Cardiac muscle cell (in vitro differentiated cells and primary cell): Measurements from ENCODE around the gene AADAC.

- RAMPAGE, long total RNA = no peak
- RRBS = no CpG with 5 or more reads among the region's 2 CpGs
Observed at GRCh38 chr3:150375900-150376687, 32.0 kb upstream of the TSC22D2 start.

DNA sequence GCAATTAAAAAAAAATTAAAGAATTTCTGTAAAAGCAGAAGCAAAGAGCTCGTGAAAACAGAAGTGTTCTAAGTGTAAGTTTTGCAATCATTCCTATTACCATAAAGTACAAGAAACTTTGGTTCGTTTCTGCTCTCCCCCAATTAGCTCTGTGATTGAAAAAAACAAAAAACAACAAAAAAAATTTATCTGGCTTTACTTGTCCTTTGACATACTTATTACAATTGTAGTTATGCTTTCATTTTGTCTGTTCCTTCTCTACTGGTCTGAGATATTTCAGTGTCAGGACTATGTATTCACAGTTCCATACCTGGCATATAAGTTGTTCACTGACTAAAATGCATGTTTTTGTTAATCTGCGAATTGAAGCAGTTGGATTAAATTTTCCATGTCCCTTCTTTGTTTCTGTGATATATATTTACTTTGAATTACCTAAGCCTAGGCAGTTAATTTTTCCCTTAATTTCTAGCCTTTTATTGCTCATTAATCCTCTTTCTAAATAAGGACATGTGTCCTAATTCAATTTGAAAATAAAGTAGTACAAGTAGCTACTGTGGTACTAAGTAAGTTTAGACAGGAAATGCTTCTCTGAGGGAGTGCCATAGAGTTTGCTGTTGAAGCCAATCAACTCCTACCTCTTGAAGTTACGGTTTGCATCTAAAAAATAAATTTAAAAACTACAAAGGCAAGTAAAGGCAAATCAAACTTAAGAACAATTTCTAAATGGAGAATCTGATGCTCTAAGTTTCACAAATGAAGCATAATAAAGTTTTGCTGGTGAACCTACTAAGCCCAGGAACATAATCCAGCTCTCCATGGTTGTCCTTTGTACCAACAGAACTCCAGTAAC lies 5.0 kb downstream of the SERP1 start:
- RAMPAGE, long total RNA = no peak
- RRBS = no CpG with 5 or more reads among the region's 4 CpGs

DNA sequence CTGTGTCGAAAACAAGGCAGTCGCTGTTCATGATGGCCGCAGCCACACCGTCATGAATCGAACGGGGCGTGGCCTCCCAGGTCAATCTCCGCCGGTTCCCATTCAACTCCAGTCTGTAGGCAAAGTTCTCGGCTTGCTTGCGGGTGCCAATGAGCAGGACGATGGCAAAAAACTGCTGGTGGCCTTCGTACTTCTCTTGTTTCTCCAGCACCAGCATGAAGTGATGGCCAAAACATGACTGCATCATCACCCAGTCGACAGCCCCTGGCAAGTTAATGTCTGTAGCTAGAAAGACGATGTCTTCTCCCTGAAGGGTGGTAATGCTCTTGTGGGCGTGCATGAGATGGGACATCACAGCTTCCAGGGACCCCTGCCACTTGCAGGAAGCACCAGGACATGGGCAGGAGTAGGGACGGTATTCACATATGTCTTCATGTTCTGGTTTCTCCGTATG lies 20.7 kb downstream of the SIAH2 start:
- RAMPAGE, long total RNA = no peak
- RRBS = no CpG with 5 or more reads among the region's 18 CpGs

DNA sequence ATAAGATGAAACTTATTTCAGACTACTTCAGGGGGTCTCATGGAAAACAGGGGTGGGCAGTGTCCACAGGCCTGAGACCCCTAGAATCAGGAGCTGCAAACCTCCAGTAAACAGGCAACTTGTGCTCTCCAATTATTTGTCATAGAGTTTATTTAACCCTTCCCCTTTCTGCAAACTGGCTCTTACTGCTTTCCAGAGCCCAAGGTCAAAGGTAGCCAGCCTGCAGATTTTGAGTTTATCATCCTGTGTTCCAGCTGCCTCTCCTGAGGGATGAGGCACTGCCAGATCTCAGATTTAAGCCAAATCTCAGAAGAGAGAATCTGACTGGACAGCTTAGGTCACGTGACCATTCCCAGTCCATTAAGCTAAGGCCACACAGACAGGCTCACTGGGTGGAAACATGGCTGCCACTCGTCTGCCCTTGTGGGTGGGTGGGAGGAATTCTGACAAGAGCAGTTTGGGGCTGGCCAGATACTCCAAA lies 8.6 kb upstream of the SIAH2 start:
- RAMPAGE, long total RNA = no peak
- RRBS = no CpG with 5 or more reads among the region's 2 CpGs

DNA sequence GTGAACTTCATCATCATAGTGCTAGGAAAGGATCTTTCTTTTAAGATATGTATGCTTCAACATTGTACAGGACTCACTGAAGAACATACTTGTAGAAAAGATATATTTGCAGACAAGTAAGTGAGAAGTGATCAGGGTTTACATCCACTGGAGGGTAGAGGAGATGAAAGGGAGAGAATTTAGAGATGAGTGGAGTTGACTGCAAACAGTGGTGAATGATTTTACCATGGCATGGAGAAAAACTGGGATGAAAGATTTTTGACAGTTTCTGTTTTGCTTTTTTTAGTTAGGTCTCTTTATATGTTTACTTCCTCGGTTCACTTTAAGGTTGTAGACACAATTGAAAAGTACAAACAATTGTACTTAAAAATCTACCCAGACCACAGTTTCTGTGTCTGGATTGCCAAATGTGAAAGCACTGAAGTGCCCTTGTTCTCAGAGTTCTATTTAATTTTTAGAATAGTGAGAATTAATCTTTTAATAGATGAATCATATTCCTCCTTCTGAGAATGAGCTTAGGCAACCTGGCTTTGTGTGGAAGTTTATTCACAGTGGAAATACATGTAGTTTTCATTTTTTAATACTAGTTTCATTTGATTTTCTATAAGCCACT lies 1.6 kb upstream of the GPR171 start:
- RAMPAGE, long total RNA = no peak
- RRBS = no CpG with 5 or more reads among the region's 1 CpG

- RAMPAGE, long total RNA = no peak
- RRBS = no CpG with 5 or more reads among the region's 3 CpGs
Observed at GRCh38 chr3:151226244-151226560, 23.2 kb upstream of the GPR171 start.

DNA sequence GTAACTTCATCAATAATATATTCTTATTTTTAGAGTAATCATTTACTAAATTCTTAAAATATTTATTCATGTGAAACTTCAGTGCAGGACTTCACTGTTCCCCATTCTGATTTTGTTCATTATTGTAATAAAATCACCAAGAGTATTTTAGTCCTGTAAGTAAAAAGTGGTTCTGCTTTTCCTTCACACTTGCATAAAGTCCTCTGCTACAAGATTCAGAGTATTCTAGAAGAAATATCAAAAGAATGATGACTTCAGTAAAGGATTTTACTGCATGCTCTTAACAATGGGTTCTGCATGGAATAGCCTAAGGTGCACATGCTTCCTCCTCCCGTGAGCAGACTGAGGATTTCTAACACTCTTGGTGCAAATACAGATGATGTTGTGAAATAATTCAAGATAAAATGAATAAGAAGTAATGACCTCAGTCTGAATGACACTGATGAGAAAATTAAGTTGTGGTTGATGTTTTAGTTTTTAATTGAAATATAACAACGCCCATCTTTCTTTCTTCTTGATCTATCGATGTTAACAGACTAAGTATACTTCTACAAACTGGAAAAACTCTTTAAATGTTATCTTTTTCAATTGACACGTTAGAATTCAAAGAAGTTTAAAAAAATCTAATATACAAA lies 75.0 kb upstream of the AADACL2 start:
- RAMPAGE, long total RNA = no peak
- RRBS = no CpG with 5 or more reads among the region's 4 CpGs

GRCh38 chr3:151813586-151814408 lies at the start of gene AADAC:
Gene AADAC (plus strand): TSS chr3:151814116.
- RAMPAGE, long total RNA = no peak
- RRBS = no CpG with 5 or more reads among the region's 9 CpGs

GRCh38 chr3:152192034-152192523 lies 76.7 kb upstream of the MBNL1 start:
- RAMPAGE, long total RNA = no peak
- RRBS = no CpG with 5 or more reads among the region's 4 CpGs

- RAMPAGE, long total RNA = no peak
- RRBS = no CpG with 5 or more reads among the region's 3 CpGs
Observed at GRCh38 chr3:152244045-152244483, 24.7 kb upstream of the MBNL1 start.

- RAMPAGE, long total RNA = no peak
- RRBS = no CpG with 5 or more reads among the region's 10 CpGs
Observed at GRCh38 chr3:152256822-152258112, 11.5 kb upstream of the MBNL1 start.

- RAMPAGE, long total RNA = no peak
- RRBS = no CpG with 5 or more reads among the region's 5 CpGs
Observed at GRCh38 chr3:152268283-152268486, 544 bp upstream of the MBNL1 start.

DNA sequence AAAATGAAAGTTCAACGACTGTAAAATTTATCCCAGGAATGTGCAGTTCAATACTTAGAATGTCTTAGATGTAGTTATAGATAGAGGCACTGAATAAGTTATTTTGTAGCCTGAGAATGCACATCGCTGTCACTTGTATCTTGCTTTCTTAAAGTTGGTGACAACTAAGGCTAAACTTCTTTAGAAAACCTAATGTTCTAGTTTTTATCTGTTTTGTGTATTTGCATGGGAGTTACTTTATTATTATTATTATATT lies 1.8 kb downstream of the MBNL1 start:
- RAMPAGE, long total RNA = no peak
- RRBS = no CpG with 5 or more reads among the region's 2 CpGs

DNA sequence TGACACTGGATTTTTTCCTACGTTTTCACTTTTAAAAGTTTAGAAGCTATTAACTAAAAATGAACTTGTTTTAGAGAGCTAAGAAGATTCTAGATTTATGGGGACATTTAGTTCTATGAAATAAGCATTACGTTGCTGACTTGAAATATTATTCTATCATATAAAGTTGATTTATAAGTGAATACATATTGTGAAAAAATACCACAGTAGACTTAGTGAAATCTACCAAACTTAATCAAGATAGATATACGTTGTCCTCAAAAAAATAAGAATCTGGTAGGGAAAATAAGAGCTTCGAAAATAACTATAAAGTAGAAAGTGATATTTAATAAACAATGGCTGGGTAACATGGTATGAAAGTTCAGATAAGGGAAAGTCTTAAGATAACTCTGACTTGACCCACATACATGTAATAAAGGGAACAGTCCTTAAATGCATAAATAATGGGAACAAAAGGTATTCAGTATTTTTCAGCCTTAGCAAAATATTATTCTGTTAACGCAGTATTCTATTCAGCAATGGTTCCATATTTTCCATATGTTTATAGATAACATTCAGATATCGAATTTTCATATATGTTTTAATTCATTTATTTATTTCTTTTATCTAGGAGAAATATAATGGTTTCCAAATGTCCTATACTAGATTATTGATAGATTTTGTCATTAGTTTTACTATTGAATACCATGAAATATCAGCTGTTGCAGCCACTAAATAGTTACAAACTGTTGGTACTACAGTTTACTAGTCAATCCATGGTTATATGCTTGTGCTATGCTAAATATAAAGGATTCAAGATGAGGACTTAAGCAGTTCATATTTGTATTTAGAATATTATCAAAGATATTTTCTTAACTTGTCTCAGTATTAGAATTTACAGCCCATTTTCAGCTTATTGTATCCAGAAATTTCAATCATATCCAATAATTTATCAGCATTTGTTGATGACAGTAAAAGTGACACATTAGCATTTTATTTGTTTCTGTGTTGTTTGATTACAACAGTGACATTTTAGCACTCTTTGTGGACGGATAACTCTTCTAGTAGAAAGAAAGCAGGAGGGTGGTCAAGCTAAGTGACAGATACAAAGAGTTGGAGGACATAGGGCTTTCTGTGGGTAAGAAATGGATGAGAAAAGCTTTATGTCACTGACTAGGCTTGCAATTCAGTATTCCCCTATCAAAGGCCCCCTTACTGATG lies 5.8 kb downstream of the MBNL1 start:
- RAMPAGE, long total RNA = no peak
- RRBS = no CpG with 5 or more reads among the region's 7 CpGs

DNA sequence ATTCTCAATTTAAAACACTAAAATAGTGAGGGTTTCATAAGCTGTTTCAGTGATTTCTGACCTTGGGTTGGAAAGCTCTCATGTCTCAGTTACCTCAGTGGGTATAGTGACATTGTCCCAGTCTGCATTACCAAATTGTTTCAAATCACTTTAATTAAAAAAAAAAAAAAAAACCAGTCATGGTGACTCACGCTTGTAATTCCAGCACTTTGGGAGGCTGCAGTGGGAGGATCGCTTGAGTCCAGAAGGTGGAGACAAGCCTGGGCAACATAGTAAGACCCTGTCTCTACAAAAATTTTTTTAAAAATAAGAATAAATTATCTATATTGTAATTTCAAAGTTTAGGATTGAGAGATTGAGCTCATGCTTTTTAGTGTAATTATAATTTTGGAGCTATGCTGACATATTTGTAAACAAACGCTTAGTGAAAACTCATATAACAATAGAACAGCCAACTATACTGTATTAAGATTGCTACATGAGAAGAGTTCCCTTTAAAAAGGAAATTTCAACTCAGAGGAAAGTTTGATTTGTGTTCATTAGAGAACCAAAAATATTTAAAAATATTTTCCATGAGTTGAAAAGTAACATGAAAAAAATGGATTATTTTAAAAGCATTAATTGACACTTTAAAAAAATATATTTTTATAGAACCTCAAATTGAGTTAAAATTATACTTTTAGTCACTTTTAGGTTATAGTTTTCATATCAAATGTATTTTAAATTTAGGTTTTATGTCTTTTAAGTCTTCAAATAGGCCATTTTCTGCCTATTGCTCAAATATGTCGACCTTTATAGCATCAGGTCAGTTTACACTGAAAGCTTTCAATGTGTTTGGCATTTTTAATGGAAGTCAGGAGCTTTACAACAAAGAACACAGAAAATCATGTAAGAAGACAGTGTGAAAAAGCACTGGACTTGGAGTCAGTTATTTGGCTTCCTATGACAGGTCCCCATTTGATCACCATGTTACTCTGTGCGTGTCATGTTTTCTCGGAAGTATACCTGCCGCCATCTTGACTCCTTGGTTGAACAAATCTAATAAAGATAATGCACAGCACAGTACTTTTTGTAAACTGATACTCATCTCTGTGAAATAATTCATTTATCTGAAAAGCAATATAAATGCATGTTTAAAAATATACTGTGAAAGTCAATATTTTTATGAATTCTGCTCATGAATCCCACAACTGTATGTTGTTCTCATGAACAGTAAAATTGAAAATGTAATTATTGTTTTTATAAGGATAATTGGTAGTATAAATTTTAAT lies 78.4 kb downstream of the MBNL1 start:
- RAMPAGE, long total RNA = no peak
- RRBS = no CpG with 5 or more reads among the region's 7 CpGs

GRCh38 chr3:152372505-152373620 lies 104.1 kb downstream of the MBNL1 start:
- RAMPAGE, long total RNA = no peak
- RRBS = no CpG with 5 or more reads among the region's 14 CpGs

GRCh38 chr3:152376610-152377314 lies 108.0 kb downstream of the MBNL1 start:
- RAMPAGE, long total RNA = no peak
- RRBS = no CpG with 5 or more reads among the region's 8 CpGs

GRCh38 chr3:152402421-152402820 lies 133.7 kb downstream of the MBNL1 start:
- RAMPAGE, long total RNA = no peak

DNA sequence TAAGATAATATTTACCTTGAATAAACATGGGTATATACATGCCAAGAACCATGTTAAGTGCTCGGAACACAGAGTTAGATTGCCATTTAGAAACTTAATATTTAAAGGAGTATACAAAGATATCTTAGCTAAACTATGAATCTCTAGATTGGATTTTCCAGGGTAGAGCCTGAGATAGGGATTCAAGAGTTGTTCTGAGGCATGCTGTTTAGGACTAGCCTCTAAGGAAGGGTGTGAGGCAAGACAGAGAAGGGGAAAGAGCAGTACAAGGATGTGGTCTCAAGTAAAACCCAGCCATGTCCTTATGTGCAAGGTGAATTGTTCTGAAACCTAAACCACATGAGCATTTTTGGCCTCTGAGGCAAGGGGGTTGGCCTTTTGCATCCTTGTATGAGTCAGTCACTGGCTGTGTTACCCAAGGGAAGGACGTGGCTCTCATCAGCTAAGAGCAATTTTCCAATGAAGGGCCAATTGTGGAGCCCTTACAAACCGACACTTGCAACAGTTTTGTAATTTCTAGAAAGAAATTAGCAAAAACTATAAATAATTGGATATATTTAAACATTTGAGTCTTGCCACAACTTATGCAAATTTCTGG lies 98.0 kb upstream of the P2RY1 start:
- RAMPAGE, long total RNA = no peak
- RRBS = no CpG with 5 or more reads among the region's 3 CpGs

GRCh38 chr3:153166261-153166660 lies 4.2 kb downstream of the RAP2B start:
- RAMPAGE, long total RNA = no peak
- RRBS = no CpG with 5 or more reads among the region's 2 CpGs